Osteocyte (in vitro differentiated cells): Measurements from ENCODE around the gene COPRS.

DNA sequence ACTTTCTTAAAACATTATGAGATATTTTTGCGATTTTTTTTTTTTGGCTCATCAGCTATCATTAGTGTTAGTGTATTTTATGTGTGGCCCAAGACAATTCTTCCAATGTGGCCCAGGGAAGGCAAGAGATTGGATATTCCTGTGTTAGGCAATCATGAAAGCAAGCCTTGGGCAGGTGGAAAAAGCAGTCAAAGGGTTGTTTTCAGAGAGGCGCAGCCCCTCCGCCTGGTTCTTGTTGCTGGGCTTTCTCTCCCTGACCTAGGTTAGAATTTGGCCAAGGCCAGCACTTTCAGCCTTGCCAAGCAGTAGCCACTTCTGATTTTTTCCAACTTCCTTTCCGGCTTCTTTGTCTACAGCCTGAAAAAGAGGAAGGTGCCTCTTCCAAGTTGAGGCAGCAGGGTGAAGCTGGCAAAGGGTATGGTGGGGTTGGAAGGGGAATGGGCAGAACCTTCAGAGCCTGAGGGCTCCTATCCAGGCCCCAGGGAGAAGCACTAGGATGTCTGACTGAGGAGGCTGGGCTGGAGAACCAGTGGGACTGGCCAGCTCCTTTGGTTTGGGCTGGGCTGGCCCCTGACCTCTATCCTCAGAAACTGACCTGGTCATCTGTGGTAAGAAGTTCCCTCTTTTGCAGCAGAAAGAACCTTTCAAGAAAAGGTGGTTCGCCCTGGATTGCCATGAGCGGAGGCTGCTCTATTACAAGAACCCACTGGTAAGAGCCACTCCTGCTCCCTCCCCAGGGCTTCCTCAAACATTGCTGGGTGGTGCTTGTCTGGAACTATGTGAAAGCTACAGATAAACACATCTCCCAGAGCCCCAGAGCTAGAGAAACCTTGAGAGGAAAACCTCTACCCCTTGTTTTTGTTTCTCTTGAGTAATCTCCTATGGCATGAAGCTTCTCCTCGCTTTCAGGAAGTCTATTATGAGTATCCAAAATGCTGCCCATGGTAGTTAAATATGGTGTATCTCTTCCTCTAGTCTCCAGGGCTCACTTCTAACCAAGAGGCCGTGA lies 16.7 kb upstream of the RNF135 start:
- PRO-cap: no peak

DNA sequence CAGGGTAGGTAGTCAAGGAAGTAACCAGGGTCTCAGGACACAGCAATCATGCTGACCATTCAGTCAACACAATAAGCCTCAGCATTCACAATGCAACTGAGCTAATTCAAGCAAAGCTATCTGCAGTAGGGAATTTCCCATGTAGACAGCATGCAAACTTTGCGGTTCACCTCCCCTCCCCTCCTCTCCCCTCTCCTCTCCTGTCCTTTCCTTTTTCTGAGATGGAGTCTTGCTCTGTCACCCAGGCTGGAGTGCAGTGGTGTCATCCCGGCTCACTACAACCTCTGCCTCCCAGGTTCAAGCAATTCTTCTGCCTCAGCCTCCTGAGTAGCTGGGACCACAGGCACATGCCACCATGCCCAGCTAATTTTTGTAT lies 9.6 kb upstream of the RNF135 start:
- PRO-cap: no peak

GRCh38 chr17:31008999-31009588 lies 38.3 kb downstream of the RNF135 start:
- PRO-cap: no peak

GRCh38 chr17:31094415-31094836 lies 351 bp upstream of the NF1 start:
- PRO-cap: unidirectional peak, plus-strand start at chr17:31094573; bidirectional peak, plus-strand start at chr17:31094977, minus-strand start at chr17:31094814

DNA sequence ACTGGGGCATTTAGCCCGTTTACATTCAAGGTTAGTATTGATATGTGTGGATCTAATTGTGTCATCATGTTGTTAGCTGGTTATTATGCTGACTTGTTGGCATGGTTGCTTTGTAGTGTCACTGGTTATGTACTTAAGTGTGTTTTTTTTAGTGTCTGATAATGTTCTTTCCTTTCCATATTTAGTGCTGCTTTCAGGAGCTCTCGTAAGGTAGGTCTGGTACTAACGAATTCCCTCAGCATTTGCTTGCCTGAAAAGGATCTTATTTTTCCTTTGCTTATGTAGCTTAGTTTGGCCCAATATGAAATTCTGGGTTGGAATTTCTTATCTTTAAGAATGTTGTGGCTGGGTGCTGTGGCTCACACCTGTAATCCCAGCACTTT lies 33.5 kb downstream of the NF1 start:
- PRO-cap: no peak

DNA sequence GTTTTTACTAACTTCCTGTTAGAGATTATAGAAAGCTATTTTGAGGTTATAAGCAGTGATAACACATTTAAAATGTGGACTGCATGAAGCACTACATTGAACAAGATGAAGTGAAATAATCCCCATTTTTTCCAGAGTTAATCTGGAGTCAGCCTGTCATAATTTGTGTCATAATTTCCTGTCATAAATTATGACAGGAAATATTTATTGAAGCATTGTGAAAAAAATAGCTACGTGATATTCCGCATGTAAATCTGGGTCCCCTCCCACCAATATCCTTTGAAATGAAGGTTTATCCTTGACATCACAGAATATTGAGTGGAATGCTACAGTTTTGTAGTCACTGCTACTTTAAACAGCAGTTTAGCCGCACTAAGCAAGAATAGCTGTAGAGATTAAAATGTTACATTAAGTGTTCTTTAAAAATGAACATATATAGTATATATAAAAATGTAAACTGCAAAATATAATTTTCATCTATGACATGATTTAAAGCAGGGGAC lies 40.0 kb downstream of the OMG start:
- PRO-cap: no peak

- PRO-cap: no peak
These were observed 23.9 kb upstream of the EVI2A start for GRCh38 chr17:31345271-31345813.

DNA sequence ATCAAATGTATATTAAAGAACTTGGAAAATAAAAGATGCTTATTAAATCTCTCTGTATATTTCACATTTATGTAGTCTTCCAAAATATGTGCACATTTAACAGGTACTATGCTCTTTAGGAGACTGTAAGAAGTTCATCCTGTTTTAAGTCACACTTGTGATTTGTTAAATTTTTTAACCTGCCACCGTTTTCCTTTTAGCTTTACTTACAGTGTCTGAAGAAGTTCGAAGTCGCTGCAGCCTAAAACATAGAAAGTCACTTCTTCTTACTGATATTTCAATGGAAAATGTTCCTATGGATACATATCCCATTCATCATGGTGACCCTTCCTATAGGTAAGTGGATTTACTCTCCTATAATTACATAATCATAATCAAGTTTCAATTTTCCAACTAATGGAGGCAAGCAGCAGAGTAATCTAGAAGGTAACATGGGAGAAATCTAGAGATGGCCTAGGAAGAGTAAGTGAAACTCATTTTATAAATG lies 28.6 kb upstream of the EVI2A start:
- PRO-cap: no peak

DNA sequence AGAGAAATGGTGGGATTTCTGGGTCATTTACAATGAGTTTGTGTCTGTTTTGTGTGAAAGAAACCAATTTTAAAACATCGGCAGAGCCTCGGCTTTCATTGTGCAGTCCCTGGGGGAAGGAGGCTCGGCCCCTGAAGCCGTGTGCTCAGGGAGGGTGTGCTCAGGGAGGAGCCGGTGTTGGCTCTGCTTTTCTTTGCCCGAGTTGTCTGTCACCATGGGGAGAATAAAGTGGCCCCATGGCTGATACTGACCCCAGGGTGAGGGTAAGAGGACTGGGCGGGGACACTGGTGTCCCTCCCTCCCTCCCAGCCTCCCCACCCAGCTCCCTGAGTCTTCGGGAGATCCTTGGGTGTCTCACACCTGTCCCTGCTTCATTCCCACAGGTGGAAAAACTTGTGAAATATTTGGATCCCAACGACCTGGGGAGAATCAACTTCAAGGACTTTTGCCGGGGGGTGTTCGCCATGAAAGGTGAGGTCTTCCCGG lies 40.0 kb downstream of the RAB11FIP4 start:
- PRO-cap: no peak

- PRO-cap: no peak
These were observed 190.0 kb downstream of the RAB11FIP4 start for GRCh38 chr17:31581558-31581877.

- PRO-cap: no peak
These were observed 190.6 kb downstream of the RAB11FIP4 start for GRCh38 chr17:31581950-31582694.

DNA sequence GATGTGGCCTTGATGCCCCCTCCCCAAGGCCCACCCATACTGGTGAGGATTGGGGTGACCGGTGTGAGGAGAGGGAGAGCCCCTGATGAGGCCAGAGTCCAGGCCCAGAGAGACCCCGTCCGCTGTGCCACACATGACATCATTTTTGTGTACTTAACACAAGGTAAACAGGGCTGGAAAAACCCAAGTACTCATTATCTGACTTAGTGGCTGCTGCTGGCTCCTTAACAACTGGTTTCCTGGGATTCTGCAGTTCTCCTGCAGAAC lies 207.5 kb downstream of the RAB11FIP4 start:
- PRO-cap: no peak

DNA sequence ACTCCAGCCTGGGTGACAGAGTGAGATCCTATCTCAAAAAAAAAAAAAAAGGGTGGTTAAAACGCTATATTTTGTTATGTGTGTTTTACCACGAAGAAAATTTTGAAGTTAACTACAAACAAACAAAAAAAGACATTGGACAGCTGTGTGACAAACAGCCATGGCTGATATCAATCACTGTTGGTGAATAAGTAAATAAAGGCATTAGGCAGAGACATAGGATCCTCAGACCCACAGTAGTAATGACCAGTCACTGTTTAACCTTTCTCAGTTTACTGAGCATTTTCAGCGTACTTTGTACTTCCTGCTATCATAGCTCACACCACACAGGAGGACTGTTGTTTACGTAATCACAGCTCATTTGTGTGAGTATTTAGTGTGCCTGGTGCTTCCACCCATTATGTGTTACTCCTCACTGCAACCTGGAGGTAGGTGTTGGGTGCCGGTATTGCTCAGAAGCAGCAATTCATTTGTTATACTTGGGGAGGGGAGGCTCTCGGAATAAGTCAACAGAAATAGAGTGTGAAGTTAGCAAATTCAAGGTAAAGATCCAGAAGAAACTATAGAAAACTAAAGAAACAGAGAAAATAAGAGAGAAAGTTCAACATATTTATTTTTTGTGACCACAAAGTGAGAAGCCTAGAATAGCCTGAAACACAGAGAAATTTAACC lies 55.3 kb downstream of the COPRS start:
- PRO-cap: no peak

- PRO-cap: unidirectional peak, minus-strand start at chr17:31859288
These were observed at the start of gene COPRS for GRCh38 chr17:31859093-31859768. Gene COPRS, minus strand, starts transcription at chr17:31859244.

DNA sequence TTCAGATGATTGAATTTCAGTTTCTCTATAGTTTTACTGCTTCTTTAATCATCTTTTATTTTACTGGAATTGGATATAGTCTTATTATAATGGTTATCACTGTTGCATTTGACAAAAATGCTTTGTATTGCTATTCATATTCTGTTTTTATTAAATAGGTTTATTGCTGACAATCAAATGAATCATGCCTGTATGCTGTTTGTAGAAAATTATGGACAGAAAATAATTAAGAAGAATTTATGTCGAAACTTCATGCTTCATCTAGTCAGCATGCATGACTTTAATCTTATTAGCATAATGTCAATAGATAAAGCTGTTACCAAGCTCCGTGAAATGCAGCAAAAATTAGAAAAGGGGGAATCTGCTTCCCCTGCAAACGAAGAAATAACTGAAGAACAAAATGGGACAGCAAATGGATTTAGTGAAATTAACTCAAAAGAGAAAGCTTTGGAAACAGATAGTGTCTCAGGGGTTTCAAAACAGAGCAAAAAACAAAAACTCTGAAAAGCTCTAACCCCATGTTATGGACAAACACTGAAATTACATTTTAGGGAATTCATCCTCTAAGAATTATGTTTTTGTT lies 8.6 kb upstream of the LRRC37B start:
- PRO-cap: no peak

GRCh38 chr17:32142833-32143532 lies 681 bp downstream of the RHOT1 start:
- PRO-cap: no peak

DNA sequence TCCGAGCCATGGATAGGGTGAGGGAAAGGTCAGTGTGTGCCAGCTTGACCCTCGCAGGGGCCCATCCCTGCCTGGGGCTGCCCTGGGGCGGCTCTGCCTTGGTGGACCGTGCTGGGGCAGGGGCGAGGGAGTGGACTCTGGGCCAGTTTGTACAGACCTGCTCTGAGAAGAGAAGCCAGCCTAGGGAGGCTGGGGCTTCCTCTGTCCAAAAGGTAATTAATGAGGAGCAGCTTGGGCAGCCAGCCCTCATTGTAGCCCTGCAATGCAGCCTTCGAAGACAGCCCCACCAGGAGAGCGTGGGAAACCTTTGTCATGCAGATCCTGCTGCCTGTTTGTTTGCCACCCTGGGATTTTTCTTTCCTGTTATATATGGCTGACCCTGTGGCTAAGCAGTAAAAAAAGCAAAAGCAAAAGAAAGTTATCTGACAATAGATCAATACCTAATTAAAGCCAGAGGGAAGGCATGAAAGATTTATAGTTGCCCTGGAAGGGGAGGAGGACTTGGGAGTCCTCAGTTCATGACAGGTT lies 37.5 kb downstream of the RHBDL3 start:
- PRO-cap: no peak

DNA sequence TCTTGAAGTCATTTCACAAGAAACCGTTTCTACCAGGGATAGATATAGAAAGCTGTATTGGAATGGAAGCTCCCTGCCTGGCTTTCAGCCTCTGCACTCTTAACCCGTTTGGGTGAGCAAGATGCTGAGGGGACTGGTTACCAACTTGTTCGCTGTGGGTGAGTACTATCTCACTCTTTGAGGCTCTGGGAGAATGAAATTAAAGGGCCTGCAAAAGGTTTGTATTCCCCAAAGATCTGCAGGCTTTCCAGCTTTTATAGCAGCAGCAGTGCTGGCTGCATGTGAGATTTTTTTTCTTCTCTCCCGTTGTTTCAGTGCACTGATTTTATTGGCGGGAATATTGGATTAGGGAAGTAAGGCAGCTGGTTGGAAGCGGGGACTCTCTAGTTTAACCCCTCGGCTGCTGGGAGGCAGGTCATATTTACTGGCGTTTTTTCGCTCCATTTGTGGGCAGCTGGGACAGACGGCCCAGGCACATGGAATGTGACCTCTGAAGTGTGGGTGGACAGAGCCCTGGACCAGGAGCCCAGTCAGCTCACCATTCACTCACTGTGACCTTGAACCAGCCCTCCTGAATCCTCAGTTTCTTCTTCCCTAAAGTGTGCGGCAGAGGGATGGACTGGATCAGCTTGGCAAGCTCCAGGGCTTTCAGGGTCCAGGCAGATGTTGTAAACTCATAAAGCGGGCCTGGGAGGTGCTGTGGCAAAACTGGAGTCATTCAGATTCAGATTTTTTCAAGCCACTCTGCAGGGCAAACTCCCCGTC lies 30.8 kb downstream of the C17orf75 start:
- PRO-cap: no peak

DNA sequence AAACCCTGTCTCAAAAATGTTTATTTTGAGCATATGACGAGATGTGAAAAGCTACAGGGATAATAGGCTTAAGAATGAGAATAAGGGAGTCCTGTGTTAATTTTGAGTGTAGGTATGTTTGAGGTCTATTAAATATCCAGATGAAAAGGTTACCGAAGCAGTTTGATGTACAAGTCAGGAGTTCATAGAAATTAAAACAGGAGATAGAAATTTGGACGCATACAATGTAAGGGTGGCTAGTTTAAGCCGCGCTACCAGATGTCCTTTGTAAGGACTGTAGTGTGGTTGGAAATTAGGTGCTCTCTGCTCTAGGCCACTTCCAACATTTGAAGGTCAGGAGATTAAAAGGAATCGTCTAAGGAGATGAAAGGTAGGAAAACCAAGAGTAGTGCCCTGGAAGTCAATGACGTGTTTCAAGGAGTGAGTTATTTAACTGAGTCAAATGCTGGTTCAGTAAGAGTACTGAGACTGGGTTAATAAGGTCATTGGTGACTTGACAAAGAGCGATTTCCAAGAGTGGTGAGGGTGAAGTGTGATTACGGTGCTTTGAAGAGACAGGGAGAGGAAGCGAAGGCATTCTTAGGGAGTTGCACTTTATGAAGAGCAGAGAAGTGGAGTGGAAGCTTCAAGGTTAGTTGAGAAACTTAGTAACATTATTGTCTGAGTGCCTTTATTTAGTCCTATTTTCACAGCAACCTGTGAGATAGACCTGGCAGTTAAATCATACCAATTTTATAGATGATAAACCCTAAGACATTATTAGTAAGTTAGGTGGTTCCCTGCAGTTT lies 5.6 kb downstream of the ZNF207 start:
- PRO-cap: no peak

DNA sequence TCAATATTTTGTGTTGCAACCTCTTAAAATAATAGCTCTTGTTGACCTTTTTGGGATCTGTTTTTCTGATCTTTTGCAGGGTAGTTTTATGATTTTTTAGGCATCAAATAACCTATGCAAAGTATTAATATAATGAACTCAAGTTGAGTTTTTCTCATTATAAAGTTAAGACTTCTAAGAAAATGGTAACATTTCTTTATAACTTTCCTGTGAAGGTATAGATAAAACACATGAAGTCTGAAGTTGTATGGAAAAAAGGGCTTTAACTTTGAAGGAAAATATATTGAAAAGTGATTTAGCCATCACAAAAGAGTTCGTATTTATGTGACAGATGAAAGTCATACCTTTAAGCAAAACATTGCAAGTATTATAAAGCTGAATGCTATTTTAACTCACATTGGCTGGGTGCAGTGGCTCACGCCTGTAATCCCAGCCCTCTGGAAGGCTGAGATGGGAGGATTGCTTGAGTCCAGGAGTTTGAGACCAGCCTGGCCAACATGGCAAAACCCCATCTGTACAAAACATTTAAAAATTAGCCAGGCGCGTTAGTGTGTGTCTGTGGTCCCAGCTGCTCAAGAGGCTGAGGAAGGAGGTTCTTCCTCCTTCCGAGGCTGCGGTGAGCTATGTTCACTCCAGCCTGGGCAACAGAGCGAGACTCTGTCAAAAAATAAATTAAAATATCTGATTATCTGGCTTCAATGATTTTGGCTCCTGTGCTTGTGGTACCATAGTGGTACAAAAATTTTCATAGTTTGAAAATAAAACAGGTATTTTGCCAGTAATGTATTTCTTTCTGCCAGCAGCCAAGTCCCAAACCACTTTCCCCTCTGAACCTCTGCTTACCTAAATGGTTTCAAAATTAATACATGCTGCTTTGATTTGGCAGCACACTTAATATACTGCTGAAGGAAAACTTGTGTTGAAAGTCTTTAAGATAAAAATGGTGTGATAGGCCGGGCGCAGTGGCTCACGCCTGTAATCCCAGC lies 21.4 kb downstream of the ZNF207 start:
- PRO-cap: no peak